ENCODE measurements around a stretch of chr2.

DNA sequence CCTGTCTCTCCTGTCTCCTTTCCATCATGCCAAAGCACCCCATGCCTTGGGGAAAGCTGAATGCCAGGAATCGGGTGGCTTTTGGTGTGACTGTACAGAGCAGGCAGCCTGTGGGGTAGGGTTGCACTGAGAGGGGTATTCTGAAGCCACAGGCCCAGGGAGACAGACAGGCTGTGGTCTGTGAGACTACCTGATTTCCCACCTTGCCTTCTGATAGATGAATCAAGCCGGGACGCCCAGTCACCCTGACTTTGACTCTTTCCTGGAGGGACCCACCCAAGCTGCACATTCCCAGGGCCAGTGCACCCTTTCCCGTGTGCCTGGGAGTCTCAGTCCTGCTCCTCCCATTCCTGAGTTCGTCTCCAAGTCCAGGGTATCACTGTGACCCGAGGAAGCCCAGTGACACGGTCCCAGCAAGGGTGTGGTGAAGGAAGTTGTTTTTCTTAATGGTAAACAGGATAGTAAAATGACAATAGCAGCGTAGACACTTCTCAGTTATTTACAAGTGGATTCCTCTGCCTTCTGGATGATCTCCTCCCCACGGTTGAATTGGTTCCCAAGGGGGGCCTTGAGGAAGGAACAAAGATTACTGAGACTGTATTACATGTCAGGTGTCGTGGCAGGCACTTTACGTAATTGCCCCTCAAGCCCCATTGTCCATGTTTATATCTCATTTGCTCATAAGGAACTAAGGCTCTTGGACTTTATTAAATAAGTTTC, 123.2 kb downstream of the PRKCE start:
- RRBS = no CpG with 5 or more reads among the region's 11 CpGs

DNA sequence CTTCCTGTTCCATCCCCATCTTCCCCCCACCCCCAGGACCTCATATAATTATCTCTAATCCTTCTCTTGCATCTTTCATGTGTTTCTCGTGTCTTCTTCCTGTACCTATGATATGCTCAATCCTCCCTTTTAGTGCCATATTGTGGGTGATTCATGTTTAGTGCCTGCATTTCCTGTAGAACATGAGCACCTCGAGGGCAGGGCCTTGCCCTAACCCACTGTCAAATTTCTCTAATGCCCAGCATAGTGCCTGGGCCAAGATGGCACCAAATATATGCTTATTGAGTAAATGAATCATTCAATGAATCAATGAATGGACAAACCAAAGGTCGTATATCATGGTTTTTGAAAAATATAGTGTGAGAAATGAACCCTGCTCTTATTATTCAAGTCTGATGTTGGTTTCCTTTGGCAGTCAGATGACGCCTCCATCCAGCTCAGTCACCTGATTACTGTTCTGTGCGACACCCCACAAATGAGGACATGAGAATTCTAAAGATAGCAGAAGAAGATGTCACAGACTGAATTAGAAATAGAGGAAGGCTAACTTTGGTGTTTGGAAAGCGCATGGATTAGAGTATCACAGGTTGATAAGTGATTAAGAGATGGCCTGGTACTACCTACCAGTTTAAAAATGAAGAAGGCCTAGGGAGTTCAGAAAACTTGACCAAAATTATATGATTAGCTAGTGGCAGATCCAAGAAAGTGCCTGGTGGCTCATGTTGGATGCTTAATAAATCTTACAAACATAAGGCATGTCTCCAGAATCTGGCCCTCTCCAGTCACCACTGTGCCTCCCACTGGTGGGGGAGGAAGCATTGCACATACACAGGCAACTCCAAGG, 278.4 kb downstream of the PRKCE start:
- RRBS = no CpG with 5 or more reads among the region's 6 CpGs

DNA sequence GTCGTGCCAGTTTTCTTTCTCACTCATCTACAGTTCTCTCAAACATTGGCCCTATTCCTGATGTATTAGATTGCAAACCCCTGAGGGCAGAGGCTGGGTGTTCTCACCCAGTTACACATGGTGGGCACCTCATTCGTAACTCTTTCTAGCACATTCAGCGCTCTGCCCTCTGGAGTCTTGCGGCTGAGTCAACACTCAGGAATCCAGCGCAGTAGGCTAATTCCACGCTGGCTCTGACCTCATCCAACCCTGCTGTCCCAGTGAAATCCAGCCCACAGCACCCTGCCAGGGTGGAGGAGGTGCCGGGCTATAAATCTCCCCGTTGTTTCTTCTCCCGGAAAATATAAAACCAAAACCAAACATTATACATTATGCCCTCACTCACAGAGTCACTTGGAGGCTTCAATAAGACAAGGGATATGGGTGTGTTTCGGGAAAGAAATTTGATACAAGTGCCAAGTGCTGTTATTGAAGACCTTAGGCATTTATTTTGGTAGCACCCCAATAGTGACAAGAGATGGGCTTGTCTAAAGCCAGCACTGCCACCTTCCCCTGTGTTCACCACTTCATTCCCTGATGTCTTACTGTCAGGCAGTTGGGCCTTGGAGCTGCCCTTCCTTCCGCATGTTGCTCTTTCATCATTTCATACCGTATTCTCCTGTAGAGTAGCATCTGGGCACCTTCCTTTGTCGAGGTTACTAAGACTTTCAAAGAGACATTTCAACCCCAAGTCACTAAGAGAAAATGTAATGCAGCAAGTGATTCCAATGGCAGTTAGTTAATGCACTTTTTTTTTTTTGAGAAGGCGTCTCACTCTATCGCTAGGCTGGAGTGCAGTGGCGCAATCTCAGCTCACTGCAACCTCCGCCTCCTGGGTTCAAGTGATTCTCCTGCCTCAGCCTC, 287.6 kb downstream of the PRKCE start:
- RRBS = no CpG with 5 or more reads among the region's 17 CpGs

- RRBS = no CpG with 5 or more reads among the region's 7 CpGs
Measured at GRCh38 chr2:45964243-45964952, 312.9 kb downstream of the PRKCE start.

- RRBS = no CpG with 5 or more reads among the region's 3 CpGs
Measured at GRCh38 chr2:46026998-46027471, 270.2 kb upstream of the EPAS1 start.

DNA sequence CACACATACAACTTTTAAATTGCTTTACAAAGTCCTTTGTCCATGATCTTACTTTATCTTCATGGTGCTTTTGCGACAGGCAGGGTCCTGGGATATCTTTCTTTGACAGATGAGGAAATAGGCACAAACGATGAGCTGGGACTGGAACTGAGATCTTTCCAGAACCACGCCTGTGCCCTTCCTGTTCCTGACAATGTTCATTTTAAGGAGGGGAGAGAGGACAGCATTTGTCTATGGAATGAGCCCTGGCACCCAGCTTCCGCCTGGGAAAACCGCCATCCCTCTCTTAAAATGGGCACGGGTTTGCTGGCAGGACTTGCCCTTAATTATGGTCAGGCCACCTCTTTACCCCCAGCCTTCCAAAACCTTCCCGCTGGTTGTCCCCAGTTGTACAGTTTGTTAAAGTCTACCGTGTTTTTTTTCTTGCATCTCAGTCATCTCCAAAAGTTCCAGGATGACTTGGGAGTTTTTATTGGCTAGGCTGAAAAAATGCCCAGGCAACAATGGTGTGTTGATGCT, 265.0 kb upstream of the EPAS1 start:
- RRBS = no CpG with 5 or more reads among the region's 8 CpGs

DNA sequence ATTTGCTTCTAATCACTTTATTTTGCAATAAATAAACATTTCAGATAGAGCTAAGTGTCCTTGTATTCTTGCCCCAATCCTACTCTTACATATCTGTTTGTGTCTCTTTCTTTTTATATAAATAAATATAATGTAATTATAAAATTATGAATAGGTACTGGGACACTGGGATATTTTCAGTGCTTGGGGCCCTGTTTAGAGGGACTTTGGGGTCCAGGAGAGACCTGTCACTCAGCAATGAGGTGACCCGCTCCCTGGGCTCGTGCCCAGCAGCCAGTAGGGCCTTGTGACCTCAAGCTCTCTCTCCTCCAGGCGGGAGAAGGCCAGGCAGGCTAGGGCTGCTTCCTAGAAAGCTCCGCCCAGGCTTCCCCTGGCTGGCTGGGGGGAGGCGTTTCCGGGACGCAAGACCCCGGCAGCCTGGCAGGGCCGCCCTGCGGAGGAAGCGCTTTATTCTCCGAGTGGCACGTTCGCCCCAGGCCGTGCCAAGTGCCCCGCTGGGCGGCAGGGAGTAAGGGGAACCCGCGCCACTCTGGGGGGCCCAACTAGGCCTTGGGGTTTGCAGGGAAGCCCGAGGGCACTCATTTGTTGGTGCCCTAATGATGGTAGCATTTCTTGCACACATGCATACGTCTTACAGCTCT, 21.3 kb upstream of the EPAS1 start:
- RRBS = no CpG with 5 or more reads among the region's 21 CpGs

DNA sequence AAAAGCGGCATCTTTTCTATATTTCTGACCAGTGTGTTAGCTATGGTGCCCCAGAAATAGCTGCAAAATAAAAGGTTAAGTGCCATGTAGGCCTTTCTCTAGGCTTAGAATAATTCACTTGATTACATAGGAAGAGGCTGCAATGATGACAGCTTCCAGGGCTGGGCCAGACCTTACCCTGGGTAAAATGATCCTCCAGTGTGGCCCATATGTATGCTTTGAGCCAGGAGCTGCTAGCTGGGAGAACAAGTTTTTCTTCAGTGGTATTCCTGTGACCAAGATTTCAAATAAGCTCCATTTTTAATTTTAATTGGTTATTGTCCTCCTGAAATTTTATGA, 21.8 kb downstream of the EPAS1 start:
- RRBS = no CpG with 5 or more reads among the region's 1 CpG

DNA sequence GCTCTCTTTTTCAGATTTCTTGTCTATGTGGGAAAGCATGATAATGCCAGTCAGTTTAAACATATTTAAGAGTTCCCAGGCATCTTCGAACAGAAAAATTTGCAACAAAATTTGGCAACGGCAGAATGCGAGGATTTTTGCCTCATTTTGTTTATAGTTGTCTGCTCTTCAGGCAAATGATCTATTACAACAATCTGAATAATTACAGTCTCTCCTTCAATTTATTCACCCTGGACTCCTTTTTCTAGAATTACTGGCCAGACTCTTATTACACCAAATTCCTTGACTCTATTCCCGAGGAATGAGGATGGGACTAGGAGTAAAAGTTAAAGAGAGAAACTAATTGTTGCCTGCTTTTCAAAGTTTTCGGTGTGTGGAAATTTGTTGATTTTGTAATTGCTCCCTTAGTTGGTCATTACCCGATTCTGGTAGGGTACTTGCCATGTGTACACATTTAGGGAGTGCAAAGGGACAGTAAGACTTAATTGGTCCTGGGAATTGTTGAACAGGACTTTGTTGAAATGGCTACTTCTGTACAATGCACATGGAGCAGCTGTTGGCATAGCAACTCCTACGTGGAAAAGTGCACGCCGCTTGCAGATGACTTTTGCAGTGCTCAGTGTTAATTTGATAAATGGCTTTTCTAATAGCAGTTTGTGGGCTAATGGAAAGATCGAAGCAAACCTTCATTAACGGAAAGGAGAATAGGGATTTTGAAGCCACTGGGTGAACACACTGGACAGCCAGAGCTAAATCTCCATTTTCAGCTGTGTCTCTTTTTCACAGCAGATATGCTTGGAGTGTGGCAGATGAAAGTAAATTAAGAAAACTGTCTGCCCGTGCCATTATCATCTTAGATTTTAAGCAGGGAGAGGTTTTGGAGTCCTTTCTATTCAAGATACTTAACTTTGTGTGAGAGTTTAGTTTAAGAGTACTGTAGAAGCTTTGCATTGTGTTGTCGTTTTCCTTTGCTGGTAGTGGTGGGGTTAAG, 22.9 kb downstream of the EPAS1 start:
- RRBS = no CpG with 5 or more reads among the region's 13 CpGs

GRCh38 chr2:46334670-46335557, 37.7 kb downstream of the EPAS1 start:
- RRBS = no CpG with 5 or more reads among the region's 9 CpGs

GRCh38 chr2:46347623-46348630, 50.7 kb downstream of the EPAS1 start:
- RRBS = no CpG with 5 or more reads among the region's 11 CpGs

DNA sequence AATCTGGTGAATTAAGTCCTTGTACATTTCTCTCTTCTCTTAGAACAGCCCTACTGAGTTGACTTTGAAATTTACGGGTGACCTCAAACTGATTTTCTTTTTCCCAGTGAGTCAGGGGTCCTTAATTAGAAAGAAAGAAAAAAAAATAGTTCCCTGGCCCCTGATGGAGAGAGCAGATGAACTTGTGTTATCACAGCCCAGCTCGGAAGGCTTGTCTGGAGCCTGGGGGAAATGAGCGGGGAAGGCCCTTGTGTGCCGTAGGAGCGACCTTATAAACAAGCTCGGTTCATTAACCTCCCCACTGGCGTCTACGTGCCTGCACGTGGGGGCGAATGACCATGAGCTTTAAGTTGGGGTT, 69.4 kb downstream of the EPAS1 start:
- RRBS = no CpG with 5 or more reads among the region's 10 CpGs

GRCh38 chr2:46367290-46368476, 70.5 kb downstream of the EPAS1 start:
- RRBS = no CpG with 5 or more reads among the region's 14 CpGs

DNA sequence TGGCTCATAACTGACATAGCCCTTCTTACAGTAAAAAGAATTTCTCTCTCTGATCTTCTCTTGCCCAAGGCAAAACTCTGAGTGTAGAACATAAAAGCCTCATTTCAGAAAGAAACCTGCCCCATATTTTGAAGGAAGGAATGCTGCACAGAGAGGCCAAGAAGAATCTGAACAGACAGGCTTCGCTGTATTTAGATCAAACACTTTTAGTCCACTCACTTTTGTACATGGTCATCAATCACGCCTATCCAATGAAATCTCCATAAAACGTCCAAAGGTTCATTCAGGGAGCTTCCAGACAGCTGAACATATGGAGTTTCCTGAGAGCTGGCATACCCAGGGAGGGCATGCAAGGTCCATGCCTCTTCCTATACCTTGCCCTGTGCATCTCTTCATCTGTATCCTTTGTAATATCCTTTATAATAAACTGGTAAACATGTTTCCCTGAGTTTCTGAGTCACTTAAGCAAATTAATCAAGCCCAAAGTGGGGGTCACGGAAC, 119.6 kb downstream of the EPAS1 start:
- RRBS = no CpG with 5 or more reads among the region's 4 CpGs

DNA sequence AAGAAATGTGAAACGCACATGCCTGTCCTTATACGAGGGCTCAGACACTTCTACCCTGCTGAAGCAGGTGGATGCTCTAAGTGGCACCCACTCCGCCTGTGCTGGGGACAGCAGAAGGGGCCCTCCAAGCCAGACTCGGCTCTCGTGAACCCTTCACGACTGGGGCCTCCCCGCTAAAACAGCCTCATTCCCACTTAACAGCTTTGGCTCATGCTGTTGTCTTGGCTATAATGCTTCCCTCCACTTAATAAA, 22.0 kb upstream of the RHOQ start:
- RRBS = no CpG with 5 or more reads among the region's 7 CpGs

DNA sequence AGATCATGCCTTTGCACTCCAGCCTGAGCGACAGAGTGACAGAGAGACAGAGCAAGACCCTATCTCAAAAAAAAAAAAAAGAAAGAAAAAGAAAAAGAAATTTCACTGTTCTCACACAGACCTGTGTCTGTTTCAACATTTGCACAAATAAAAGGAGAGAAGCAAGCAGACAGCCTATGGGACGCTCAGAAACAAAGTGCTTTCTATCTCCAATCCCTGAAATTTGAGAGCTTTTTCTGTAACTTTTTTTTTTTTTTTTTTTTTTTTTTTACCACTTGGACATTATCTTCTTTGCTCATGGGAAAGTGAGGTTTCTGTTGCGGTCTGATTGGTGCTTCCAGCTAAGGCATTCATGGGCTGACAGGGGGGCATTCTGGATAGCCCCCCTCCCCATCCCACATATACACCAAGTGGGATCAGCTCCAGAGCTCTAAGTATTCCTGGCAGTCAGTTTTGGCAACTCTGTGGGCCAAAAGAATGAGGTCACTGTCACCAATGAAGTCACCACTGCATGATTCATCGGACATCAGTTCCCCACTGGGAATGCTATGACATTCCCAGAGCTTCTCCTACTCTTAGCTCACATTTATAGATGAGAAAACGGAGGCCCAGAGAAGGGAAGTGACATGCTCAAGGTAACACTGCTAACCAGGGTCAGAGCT, 1.8 kb upstream of the RHOQ start:
- RRBS = no CpG with 5 or more reads among the region's 5 CpGs

DNA sequence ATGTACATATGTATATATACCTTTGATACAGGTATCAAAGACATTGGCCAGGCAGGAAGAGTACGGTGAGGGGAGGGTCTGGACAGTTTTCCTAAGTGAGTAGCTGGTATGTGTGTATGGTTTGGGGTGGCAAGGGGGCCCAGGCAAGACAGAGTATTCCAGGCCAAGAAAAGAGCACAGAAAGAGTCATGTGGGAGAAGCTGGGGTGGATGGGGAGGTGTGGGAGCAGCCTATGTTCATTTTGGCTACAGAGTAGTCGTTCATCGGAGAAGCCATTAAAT, 18.8 kb upstream of the ATP6V1E2 start:
- RRBS = no CpG with 5 or more reads among the region's 3 CpGs

DNA sequence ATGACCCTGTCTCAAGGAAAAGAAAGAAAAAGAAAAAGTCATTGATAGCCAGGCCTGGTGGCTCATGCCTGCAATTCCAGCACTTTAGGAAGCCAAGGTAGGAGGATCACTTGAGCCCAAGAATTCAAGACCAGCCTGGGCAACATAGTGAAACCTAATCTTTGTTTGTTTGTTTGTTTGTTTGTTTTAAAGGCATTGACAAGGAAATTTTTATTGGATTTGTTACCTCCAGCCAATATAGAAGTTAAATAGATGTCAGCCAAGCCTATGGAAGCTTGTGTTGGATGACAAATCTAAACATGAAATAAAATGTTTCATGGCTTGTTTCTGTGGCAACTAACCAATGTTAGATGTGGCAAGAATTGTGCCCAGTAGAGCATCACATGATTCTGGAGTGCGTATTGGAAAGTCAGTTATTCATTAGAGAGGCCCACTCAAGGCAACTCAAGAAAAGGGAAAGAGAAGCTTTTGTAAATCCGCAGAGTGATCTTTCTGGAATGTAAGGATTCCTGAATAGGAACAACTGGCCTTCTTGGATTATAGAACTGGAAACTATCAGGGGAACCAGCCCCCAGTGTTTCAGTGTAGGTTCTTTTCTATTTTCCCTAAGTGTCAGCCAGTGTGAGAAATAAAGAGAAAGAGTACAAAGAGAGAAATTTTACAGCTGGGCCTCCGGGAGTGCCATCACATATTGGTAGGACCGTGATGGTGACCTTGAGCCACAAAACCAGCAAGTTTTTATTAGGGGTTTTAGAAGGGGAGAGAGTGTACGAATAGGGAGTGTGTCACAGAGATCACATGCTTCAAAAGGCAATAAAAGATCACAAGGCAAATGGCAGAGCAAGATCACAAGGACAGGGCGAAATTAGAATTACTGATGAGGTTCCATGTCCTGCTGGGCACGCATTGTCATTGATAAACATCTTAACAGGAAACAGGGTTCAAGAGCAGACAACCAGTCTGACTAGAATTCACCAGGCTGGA, 25.3 kb downstream of the CRIPT start:
- RRBS = no CpG with 5 or more reads among the region's 7 CpGs

DNA sequence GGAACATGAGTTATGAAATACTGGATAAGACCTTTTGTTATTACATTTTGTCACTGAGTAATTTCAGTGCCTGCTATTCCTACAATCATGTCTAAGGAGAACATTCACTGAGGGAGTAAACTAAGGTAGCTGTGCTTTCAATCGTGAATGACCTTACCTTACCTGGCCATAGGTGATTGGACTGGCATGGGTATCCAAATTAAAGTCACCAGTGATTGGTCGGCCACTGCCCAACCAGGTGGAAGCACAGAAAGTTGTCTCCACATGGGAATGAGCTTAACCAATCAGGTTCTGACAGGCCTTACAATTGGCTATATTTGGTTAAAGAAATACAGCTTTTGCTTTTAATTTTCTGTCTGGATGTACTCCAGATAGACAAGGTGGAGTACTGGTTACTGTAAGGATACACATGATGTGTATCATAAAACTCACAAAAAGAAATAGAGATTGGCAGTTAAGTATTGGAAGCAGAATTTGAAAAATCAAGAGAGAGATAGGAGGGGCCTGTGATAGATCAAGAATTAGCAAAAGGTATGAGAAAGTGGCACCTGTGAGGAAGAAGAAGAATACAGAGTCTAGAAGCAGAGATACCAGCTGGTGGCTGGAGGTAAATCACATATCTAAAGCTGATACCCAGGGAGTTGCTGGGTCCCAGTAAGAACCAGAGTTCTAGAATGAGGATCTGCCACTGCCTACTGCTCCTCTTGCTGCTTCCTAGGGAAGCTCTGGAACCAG, 41.1 kb downstream of the SOCS5 start:
- RRBS = no CpG with 5 or more reads among the region's 2 CpGs

GRCh38 chr2:46779562-46780185, 80.6 kb downstream of the SOCS5 start:
- RRBS = no CpG with 5 or more reads among the region's 8 CpGs